Natural killer cell (primary cell): ENCODE results near the genes MRPL38 and FBF1.

GRCh38 chr17:75378226-75378687 is 27.2 kb downstream of the GRB2 start:
- PRO-cap = no peak

DNA sequence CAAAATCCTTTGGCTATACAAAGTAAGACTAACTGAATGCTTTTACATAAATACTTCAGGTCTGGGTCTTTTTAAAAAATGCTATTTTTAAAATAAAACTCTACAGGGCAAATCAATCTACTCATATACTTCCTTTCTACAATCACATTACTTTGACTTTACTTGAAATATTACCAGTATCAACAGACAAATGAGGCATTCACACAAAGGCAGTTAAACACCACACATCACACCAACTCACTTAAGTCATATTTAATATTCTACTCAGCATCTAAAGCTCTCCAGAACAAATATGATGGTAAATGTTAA is 12.4 kb downstream of the GRB2 start:
- PRO-cap = no peak

GRCh38 chr17:75455383-75455836 is 1.0 kb upstream of the TMEM94 start:
- PRO-cap = no peak

- PRO-cap = no peak
Observed at GRCh38 chr17:75494247-75494881, 21.0 kb downstream of the CASKIN2 start.

- PRO-cap = no peak
Observed at GRCh38 chr17:75501237-75502367, 13.7 kb downstream of the CASKIN2 start.

DNA sequence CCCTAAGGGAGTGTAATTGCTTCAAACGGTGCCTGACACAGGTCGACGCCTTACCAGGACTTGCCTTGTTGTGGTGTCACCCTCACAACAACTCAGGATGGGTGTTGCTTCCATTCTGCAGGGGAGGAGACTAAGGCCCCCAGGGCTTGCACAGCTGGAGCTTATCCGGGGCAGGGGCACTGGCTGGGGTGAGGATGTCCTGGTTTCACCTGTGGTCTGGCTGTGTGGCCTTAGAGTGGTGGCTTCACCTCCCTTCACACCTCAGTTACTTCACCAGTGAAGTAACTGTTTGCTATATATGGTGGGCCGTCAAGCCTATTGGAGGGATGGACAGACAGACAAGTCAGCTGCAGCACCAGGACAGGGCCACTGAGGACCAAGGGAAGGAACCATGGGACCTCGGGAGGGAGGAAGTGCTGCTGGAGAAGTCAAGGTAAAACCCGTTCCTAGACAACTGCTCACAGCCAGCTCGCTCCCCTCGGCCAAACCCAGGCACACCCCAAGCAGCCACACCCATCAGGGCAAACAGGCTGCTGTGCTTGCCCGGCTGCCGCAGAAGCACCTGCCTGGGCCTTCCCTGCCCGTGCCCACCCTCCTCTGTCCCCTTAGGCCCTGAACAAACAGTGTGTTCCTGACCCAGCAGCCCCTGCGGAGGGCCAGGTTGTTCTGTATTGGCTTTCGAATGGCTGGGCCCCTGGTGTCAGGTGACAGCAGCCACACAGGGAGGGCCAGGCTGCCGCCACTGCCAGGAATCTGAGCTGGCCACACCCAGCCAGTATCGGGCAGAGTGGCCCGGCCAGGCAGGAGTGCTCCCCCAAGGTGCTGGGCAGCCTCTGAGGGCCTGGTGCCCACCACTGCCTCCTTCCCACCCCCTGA is 23.6 kb downstream of the LLGL2 start:
- PRO-cap = no peak

DNA sequence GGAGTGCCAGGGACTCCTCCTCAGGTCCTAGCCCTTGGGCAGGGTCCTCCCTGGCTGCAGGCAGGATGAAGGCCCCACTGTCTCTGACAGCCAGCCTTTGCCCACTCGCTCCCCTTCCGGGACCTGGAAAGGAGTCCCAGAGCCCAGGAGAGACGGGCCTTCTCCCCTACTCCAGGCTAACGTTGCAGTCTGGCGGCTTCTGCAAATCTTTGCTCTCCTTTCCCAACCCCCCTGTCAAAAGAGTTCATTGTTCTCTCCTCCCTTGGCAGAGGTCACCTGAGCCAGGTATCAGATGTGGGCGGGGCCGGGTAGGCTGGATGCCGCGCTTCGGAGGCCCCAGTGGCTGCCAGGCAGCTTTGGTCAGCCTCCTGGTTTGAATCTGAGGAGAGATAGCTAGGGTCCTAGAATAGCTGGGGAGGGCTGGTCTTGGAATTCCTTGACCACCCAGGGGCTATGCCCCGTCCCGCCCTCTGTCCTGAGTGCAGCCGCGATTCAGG is 24.3 kb downstream of the LLGL2 start:
- PRO-cap = no peak

GRCh38 chr17:75556981-75557484 is 30.6 kb upstream of the MYO15B start:
- PRO-cap = no peak

- PRO-cap = no peak
Observed at GRCh38 chr17:75596075-75596682, 8.6 kb downstream of the MYO15B start.

DNA sequence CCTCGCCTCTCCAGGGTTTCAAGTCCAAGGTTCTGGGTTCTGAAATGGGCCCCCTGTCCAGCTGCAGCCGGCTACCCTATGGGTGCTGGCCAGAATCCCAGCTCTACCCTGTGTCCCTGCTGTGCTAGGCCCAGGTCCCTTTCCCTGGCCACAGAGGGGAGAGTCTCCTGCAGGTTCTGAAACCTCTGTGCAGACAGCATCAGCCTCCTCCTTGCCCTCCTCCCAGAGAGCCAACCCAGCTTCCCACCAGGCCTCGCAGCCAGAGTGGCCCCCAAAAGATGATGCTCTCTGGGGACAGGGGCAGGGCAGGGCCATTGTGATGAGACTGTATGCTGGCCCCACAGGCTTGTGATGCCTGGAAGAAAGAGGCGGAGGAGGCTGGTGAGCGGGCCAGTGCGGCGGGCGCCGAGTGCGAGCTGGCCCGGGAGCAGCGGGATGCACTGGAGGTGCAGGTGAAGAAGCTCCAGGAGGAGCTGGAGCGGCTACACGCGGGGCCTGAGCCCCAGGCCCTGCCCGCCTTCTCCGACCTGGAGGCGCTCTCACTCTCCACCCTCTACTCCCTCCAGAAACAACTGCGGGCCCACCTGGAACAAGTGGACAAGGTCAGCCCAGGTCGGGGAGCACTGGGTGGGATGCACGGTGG is 21.2 kb downstream of the UNC13D start:
- PRO-cap = no peak

GRCh38 chr17:75830397-75831581 is 13.4 kb downstream of the UNC13D start:
- PRO-cap = no peak

- PRO-cap = no peak
Observed at GRCh38 chr17:75845795-75846571, 1.8 kb upstream of the UNC13D start.

DNA sequence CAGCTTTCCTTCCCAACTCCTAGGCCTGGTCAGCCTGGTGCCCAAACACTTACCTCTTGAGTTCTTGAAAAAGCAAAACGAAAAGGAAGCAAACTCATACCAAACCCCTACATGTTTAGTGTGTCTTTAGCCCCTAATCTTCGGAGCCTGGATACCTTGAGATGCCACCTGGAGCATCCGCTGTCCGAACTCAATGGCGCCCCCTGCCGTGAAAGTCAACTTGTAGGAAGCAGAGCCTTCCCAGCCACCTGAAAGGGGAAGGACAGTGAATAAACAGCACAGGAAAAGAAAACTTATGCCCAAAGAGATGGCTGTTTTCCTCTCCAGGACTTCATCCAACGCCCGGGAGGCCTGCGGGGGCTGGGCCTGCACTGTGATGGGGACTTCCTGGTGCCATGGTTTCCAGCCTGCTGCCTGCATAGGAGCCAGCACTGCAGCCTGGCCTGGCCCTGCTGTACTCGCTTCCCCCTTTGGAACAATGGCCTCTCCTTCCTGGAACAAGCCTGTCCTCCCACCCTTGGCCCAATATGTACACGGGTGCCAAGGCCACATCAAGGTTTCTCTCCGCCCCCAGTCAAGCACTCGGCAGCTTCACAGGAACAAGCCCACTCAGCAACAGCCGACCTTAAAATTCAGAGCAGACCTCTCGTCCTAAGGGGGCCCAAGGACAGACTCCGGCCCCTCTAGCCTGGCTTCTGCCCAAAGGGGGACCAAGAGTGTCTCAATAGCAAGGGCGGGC is 4.4 kb upstream of the UNC13D start:
- PRO-cap = no peak

DNA sequence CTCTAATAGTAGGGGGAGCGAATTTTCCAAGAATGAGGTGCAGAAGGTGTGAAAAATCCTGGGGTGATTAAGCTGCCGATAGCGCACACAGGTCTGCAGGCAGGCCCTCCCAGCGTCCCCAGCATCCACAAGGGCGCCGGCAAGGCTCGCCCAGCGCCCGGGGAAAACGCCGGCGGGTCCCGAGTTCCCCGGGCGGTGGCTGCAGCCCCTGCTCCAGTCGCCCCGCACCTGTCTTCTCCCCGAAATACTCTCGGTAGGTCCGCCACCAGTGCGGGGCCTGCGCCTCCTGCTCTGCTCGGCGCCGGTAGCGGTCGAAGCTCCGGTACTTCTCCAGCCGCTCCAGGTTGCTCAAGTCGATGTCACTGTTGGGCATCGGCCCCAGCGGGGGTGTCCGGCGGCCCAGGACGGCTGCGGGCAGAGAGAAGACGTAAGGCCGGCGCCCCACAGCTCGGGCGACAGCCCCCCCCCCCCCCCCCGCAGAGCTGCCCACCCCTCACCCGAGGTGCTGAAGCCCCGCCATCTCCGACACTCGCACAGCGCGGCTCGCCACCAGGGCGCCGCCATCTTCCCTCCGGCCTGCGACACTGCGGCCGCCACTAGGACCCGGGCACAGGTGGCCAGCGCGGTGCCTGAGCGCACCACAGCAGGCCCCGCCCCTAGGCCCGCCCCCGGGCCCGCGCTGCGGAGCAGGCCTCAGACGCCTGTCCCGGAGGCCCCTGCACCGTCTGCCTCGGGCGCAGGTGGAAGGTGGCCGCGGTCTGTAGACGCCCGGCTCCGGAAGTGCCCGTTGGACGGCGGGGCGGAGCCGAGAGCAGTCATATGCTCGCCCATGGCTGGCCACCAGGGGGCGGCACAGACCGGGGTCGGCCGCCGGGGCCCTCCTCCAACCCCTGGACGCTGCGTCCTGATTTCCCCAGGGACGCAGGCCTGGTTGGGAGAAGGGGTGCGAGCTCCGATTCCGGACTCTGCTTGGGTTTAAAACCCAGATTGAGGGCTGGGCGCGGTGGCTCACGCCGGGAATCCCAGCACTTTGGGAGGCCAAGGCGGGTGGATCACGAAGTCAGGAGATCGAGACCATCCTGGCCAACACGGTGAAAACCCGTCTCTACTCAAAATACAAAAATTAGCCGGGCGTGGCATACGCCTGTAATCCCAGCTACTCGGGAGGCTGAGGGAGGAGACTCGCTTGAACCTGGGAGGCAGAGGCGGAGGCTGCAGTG is at the start of gene MRPL38:
TSS of gene MRPL38 (minus strand) at position 573 of the 1,220 bp plus-strand sequence.
- PRO-cap = bidirectional peak, plus-strand start at position 724 of the sequence, minus-strand start at position 586 of the sequence; unidirectional peak, minus-strand start at position 782 of the sequence

- PRO-cap = unidirectional peak, minus-strand start at chr17:75940870; unidirectional peak, minus-strand start at chr17:75940997; unidirectional peak, minus-strand start at chr17:75941042
Observed at GRCh38 chr17:75940554-75941451, at the start of gene FBF1. TSS of gene FBF1 (minus strand) at chr17:75941042.

DNA sequence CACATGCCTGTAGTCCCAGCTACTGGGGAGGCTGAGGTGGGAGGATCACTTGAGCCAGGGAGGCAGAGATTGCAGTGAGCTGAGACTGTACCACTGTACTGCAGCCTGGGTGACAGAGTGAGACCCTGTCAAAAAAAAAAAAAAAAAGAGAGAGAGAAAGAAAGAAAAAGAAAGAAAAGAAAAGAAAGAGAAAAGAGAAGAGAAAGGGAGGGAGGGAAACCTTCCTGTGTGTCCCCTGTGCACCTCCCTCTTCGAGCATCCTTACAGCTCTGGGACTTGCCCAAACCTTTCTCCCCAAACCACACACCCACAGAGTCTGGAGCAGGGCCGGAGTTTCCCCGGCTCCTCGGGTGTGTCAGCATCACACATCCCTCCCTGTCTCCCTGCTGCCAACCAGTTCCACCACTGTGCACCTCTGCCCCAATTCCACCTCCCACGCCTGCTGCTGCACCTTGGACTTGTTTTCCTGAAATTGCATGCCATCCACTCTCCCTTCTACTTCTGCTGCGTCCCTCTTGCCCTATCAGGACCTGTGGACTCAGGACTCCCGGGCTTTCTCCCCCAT is 4.0 kb upstream of the CDK3 start:
- PRO-cap = no peak

DNA sequence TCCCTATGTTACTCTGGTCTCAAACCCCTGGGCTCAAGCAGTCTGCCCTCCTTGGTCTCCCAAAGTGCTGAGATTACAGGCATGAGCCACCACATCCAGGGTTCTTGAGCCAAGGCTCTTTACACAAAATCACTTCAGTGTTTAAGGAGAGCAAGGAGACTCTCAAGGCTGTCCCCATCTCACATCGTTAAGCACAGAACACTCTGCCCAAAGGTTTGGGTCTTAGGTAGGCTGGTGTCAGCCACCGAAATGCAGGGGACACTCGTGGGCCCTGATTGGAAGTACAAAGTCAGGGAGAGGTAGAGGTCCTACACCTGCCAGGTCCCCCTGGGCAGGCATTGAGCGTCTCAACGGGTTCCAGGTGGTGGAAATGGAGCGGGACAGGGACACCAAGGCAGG is 315 bp upstream of the ZACN start:
- PRO-cap = no peak

DNA sequence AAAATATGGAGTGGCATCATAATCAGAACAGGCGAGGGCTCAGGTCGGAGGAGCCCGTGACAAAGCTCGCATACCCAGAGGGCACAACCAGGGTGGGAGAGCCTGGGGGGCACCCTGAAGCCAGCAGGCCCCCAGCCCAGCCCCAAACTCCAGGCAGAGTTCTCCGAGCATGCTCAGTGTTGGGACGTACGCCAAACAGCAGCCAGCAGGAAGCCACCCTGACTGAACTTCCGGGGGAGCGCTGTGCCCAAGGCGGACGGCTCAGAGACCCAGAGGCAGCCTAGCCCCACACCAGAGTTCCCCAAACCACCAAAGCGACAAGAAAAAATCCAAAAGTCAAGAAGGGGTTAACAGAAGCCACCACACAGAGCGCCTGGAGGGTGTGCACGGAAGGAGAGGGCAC is 12.1 kb downstream of the EXOC7 start:
- PRO-cap = no peak

DNA sequence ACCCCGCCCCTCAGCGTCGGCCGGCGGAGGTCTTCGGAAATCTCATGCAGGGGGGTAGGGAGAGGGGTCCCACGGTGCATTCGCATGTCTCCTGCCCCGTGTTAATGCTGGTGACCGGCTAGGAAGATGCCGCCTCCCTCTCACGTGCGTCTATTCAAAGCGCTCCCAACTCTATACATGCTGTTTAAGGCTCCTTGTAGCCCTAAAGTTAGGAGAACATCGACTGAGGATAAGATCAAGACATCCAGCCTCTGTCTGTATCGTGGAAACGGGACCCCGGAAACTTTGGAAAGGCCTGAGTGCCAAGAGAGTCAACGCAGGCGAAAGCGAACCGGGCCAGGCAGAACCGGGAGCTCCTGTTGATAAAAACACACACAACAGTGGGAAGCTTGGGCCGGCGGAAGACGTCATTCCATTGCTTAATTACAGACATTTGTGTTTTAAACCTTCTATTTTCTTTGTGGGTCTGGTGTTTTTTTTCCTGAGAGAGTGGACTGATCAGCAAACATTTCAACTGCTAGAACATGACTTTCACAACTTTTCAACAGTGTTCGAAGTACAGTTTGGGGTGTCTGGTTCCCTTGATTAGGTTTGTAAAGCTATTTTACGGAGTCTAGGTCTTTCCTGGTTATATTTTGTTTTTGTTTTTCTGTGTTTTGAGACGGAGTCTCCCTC is 813 bp upstream of the RNF157 start:
- PRO-cap = no peak

DNA sequence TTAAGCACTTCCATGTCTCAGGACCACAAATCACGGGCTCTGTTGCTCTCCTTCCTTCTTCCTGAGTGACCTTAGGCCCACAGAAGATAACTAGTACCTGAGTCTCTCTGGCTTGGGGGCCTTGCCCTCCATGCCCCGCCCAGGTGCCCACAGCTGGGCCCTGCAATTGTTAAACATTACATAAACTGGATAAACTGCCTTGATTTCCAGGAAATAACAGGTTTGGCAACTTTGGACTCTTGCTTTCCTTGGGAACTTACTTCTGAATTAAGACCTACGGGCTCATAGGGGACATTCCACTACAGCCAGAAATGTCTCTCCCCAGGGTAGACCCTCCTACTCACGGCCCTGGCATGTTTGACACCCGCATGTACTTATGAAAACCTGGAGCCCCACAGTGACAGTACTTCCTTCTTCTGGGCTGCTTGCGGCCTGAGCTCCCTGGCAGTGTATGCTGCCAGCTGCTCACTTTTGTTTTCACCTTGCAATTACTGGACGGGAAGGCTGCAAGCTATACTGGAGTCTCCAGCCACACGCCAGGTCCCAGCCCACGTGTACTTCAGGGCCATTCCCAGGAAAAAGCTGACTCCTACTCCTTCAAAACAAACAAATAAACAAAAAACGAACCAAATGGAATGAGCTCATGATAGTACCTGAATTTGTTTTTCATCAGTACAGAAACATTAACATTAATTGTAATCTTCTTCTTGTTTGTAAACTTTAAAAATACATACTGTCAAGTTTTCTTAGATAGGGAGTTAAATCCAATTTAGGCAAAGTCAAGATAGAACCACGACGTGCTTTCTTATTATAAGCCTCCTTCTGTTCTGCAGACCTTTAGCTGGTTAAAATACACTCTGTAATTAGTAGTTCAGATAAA is 2.2 kb upstream of the UBALD2 start:
- PRO-cap = bidirectional peak, plus-strand start at position 403 of the sequence, minus-strand start at position 378 of the sequence